Mesenchymal stem cell of adipose (primary cell): ENCODE measurements around a stretch of chr19.

- CAGE, long polyA plus RNA: no peak
These were observed 8.9 kb downstream of the AP3D1 start for GRCh38 chr19:2142394-2143028.

GRCh38 chr19:2149722-2150836, 1.3 kb downstream of the AP3D1 start:
- CAGE, long polyA plus RNA: no peak

DNA sequence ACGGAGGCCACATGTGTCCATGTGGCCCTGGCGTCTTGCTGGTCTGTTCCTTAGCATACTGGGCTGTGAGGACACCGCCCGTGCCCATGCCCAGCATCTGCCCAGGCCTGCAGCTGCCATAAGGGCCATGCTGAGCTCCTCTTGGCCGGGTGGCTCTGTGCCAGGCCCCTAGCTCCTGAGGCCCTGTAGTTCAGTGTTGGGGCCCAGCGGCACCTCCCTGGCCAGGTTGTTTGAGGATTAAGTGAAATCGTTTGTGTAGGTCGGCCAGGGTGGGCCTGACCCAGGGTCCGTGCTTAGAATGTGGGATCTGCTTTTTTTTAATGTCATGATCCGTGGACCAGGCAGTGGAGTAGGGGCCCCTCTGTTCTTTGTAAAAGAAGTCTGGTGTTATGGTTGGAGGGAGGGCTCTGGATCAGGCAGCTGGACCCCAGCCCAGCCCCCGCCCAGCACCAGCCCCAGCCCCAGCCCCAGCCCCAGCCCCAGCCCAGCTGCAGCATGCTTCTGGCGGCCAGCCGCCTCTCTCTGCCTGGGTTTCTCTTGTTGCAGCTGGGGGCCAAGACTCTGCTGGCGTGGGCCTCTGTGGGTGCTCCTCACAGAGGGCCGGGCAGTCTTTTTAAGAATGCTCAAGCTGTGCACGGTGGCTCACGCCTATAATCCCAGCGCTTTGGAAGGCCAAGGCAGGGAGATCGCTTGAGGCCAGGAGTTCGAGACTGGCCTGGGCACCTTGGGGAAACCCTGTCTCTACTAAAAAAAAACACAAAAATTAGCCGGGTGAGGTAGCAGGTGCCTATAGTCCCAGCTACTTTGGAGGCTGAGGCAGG, 17.8 kb downstream of the DOT1L start:
- CAGE, long polyA plus RNA: no peak

DNA sequence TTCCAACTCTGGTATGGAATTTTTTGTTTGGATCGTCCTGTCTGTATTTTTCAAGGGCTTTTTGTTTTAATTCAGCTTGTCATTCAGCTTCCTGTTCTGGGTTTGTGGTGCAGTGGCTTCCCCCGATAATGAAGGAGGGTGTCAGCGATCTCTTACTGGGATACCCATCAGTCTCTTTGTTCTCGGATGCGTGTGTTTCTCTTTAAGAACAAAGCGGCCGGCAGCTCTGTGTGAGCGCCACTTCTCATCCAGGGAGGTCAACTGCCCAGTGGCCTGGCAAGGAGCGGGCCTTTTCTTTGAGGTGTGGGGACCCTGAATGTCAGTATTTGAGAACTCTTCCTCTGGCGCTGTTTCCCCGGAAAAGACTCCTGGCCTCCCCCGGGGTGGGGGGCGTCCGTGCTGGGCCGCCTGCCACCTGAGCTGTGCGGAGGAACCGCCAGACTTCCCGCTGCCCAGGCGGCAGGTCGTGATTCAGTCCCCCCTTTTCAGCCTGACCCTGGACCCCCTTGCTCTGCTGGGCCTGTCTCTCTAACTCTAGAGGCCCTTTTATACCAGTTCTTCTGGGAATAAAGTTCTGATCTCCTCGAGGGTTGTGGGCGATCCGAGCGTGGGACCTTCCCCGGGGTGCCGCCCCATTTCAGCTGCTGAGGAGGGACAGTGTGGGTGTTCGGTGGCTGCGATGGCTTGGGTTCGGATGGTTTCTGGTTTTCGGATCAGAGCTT, 3.3 kb downstream of the SF3A2 start:
- CAGE, long polyA plus RNA: no peak

DNA sequence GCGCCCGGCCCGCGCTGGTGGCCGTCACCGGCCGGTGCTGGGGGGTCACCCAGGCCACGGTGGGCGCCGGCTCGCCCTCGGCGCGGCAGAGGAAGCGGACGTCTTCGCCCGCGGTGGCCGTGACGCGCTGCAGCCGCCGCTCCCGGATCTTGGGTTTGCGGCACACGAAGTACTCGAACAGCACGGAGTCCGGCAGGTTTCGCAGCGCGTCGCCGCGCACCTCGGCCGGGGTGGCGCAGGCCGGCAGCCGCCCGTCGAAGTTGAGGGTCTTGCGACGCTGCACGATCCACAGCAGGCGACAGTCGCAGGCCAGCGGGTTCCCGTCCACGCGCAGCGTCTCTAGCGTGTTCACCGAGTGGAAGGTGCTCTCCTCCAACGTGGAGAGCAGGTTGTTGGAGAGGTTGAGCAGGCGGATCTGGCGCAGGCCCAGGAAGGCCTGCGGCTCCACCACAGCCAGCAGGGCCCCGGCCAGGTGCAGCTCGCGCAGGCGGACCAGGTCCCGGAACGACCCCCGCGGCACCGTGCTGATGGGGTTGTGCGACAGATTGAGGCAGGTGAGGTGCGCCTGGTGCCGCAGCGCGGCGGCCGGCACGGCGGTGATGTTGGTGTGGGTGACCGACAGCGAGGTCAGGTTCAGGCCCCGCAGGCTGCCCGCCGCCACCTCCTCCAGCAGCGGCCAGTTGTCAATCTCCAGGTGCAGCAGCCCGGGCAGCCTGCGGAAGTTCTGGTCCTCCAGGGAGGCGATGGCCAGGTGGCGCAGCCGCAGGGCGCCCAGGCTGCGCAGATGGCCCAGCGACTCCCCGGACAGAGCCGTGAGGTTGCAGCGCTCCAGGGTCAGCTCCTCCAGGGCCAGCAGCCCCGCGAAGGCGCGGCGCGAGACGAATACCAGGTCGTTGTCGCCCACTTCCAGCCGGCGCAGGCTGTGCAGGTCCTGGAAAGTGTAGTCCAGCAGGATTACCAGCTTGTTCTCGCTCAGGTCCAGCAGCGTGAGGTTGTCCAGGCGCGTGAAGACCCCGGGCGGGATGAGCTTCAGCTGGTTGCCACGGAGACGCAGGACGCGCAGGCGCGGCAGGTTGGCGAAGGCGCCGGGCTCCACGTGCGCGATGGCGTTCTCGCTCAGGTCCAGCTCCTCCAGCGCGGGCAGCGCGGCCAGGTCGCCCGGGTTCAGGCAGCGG, 8.8 kb upstream of the PEAK3 start:
- CAGE, long polyA plus RNA: no peak

- CAGE, long polyA plus RNA: no peak
These were observed 1.4 kb downstream of the LINGO3 start for GRCh38 chr19:2306372-2307126.

DNA sequence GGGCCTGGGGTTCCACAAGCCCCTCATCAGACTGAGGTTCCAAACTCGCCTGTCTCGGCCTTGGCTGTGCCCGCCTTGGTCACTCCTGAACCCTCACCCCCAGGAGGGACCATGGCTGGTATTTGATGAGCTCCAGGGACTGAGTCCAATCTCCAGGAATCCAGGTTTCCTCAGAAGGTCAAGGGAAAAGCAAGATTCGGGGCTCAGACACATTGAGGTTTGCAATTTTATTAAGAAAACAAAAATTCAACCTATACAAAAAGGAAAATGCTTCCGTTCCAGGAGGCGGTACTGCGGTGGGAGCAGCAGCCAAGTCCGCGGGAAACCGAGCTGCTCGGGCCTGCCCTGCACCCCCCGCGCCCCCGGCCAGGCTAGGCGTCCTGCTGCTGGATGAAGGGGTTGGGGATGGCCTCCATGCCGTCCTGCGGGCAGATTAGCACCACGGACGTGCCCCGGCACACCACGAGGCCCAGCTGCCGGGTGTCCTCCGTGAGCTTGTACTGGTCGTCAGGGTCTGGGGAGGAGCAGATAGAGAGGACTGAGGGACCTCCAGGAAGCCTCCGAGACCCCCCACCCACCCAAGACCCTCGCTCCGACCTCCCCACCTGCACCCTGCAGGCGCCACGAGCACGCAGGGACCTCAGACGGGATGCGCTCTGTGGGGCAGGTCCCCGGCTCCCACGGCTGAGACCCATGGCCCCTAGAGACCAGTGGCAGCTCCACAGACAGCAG, 6.9 kb downstream of the LSM7 start:
- CAGE, long polyA plus RNA: no peak

DNA sequence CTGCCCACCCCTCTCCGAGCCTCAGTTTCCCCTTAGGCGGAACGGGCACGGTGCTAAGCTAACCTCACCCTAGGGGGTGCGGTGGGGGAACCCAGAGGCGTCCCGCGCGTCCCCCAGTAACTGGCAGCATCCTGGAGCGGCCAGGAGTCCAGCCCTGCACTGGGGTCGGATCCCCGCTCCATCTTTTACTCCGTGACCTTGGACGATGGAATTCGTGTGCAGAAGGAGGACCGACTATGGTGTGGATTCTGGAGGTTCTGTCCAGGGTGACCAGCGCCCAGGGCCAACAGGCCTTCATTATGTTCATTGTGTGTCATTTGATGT, 608 bp downstream of the SPPL2B start:
- CAGE, long polyA plus RNA: no peak

GRCh38 chr19:2368237-2368631, 8.2 kb downstream of the TMPRSS9 start:
- CAGE, long polyA plus RNA: no peak

DNA sequence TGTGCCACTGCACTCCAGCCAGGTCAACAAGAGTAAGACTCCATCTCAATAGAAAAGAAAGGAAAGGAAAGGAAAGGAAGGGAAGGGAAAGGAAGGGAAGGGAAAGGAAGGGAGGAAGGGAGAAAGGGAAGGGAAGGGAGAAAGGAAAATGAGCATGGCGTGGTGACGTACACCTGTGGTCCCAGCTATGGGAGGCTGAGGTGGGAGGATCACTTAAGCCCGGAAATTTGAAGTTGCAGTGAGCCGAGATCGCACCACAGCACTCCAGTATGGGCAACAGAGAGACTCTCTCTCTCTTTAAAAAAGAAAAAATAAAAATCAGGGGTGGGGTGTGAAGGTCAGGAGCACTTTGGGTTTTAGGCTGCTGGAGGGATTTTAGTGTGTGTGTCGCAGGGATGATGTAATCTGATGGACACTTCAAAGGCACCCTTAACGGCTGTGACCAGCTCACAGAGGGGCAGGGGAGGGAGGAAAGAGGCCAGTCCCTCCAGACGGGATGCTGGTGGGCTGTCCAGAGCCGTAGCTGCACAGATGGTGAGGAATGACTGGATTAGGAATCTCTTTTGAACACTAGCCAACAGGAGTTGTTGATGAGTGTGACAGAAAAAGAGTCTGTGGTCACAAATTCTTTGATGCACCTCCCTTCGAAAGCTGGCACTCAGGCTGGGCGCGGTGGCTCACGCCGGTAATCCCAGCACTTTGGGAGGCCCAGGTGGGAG, 27.5 kb downstream of the TMPRSS9 start:
- CAGE, long polyA plus RNA: no peak

GRCh38 chr19:2423597-2424560, 3.5 kb downstream of the TIMM13 start:
- CAGE, long polyA plus RNA: no peak

- CAGE, long polyA plus RNA: no peak
These were observed 2.1 kb downstream of the TIMM13 start for GRCh38 chr19:2425046-2425841.

DNA sequence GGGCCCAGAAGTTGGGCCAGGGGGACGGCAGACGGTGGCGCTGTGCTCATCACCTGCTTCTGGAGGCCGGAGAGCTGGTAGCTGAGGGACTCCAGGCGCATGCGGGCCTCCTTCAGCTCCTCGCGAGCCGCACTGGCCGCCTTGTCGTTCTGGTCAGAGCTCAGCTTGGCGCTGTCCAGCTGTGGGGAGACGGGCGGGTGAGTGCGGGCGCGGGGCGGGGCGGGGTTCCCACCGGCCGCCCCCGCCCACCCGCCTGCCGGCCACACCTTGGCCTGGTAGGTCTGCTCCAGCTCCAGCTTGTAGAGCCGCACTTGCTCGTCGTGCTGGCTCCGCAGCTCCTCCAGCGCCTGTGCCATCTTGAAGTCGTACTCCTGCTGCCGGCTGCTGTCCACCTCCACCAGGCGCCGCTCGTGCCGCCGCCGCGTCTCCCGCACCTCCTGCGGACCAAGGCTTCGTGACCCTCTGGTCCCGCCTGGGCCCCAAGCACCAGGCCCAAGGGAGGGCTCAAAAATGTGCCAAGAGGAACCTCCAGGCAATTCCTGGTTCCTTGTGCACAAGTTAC, 7.4 kb upstream of the TIMM13 start:
- CAGE, long polyA plus RNA: no peak

GRCh38 chr19:2463223-2463468, 6.4 kb upstream of the LMNB2 start:
- CAGE, long polyA plus RNA: no peak

GRCh38 chr19:2545759-2546293, 69.9 kb downstream of the GADD45B start:
- CAGE, long polyA plus RNA: no peak

DNA sequence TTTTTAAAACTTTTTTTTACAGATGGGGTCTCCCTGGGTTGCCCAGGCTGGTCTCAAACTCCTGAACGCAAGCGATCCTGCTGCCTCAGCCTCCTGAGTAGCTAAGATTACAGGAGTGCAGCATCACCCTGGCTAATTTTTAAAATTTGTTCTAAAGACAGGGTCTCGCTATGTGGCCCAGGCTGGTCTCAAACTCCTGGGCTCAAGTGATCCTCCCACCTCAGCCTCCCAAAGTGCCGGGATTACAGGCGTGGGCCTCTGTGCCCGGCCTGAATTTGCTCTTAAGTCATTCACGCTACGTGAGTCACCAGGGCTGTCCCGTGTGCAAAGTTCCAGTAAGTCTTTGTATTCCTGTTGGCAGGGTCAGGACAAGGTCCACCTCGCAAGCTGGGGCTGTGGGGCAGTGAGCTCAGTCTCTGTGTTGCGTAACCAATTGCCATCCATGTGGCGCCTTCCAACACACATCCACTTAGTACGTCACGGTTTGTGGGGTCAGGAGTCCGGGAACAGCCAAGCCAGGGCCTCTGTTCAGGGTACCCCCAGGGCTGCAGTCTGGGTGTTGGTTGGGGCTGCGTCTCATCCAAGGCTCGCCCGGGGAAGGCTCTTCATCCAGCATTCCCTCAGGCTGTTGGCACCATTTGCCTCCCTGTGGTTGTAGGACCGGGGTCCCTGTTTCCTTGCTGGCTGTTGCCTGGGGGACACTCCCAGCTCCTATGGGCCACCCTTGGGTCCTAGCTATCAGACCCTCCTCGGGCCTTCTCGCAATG, 101.0 kb downstream of the GADD45B start:
- CAGE, long polyA plus RNA: no peak

- CAGE, long polyA plus RNA: no peak
These were observed 103.2 kb downstream of the GADD45B start for GRCh38 chr19:2578718-2579842.

- CAGE, long polyA plus RNA: no peak
These were observed 67.9 kb downstream of the GNG7 start for GRCh38 chr19:2634128-2635391.

DNA sequence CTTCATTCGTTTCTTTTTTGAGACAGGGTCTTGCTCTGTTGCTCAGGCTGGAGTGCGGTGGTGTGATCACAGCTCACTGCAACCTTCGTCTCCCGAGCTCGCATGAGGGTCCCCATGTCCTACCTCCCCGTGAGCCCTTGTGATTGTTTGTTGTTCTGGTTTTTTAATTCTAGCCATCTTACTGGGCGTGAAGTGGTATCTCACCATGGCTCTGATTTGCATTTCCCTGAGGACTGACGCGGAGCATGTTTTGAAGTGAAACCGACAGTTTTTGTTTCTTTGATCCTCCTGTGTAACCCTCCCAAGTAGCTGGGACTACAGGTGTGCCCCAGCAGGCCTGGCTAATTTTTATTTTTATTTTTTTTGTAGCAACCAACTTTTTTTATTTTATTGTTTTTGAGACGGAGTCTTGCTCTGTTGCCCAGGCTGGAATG, 21.7 kb downstream of the GNG7 start:
- CAGE, long polyA plus RNA: no peak

DNA sequence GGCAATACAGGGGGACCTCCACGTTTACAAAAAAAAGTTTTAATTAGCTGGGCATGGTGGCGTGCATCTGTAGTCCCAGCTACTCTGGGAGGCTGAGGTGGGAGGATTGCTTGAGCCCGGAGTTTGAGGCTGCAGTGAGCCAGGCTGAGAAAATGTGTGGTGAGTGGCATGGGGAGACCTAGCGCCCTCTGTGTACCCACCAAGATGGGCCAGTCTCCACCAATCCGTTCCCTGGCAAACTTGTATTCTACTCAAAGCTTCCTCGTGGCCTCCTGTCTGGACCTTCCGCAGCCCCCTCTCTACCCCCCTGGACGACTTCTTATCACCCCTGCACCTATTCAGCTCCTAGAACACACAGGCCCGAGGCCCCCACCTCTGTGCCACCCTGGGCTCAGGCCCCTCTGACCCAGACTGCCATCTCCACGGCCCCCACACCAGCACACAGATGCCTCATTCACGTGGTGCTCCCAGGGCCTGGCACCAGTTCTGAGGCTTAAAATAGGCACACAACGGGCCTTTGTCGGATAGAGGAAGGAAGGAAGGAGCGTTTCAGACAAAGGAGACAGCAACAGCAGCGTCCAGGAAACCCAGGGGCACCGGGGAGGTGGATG, 7.4 kb downstream of the GNG7 start:
- CAGE, long polyA plus RNA: no peak